IMR-90 (cell line): ENCODE data around the gene PTK6.

DNA sequence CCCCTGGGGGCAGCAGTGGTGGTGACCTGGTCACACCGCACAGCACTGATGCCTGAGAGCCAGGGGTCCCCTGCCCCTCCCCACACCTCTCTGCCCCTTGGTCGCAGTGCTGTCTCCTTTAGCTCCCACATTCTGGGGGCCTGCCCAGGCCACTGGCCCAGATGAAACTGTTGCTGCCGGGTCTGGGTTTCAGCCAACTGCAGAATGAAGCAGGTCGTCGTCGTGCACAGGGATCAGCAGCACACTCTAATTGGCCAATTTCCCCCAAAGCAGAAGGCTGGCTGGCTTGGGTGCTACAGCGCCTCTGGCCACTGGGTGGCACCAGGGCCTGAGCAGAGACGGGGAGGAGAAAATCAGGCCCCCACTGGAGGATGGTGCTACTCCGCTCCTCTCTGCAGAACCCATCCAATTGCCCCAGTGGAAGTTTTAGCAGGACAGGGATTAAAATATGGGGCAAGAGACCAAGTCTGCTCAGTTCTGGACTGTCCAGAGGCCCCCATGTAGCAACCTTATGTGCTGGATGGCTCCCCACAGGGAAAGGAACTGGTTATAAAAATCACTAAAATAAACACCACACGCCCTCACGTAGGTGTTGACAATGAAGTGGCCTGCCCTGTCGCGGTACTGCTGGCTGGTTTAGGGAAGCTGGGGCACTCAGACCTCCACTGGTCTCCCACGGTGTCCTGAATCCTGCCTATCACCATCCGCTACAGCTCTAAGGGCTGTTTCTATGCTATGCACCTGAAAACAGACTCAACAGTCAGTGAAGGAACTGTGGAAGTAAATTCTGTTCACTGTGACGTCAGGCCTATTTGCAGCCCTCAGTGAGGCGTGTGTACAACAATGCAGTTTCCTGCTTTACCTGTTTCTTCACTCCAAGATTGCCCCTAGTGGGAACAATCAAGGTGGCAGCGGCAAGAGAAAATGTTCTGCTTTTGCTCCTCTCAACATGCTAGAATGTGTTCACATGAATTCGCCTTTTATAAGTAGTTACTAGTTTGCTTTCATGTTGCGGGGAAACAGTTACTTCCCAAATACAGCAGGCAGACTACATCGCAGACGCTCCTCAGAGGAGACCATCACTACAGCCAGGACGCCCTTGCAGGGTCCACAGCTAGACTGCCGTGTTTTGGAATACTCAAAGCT is 25.8 kb downstream of the DIDO1 start:
- RRBS: no CpG with 5 or more reads among the region's 24 CpGs
CAGE:
- cytosol, long polyA plus RNA: no peak
- long polyA plus RNA: no peak
- nucleus, long polyA plus RNA: no peak

GRCh38 chr20:62927852-62928941 is 1.9 kb upstream of the DIDO1 start:
- RRBS: no CpG with 5 or more reads among the region's 17 CpGs
CAGE:
- cytosol, long polyA plus RNA: no peak
- long polyA plus RNA: no peak
- nucleus, long polyA plus RNA: no peak

DNA sequence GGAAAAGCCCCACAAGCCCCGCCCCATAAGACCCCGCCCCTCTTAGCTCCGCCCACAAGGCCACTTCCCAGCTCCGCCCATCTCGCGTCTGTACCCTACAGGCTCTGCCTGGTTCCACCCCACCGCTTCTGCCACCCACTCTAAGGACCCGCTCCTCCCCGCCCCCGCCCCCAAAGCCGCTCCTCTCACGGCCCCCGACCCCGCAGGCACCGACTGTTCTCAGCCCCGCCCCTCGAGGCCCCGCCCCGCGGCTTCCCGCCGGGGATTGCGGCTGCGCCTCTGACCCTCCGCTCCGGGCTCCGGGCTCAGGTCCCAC is 65.0 kb upstream of the BHLHE23 start:
- RRBS: 7% methylated on average over 1 of the region's 27 CpGs
CAGE:
- cytosol, long polyA plus RNA: no peak
- long polyA plus RNA: no peak
- nucleus, long polyA plus RNA: no peak

DNA sequence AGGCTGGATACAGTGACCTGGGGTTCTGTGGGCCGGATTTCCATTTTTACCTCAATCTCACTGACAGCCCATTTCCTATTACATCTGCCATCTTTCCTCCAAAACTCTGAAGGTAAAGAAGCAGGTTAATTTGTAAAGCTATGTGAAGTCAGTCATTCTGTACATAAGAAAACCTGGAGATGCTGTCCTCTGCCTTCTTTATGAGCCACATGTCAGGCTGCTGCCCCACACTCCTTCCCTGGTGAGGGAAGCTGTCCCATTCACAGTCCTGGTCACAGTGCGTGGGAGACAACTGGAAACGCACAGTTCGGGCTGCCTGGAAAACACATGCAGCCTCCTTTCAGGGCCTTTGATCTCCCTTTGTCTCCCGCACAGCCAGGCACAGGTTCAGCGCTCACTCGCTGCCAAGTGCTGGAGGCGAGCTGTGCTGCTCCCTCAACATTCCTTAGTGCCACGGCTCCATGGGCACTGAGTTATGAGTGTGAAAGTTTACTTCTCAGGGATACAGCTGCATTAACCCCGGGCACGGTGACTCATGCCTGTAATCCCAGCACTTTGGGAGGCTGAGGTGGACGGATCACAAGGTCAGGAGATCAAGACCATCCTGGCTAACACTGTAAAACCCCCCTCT is 9.1 kb downstream of the YTHDF1 start:
- RRBS: 97% methylated on average over 1 of the region's 12 CpGs
CAGE:
- cytosol, long polyA plus RNA: no peak
- long polyA plus RNA: no peak
- nucleus, long polyA plus RNA: no peak

- RRBS: no CpG with 5 or more reads among the region's 11 CpGs
CAGE:
- cytosol, long polyA plus RNA: no peak
- long polyA plus RNA: no peak
- nucleus, long polyA plus RNA: no peak
These were observed 656 bp upstream of the ARFGAP1 start for GRCh38 chr20:63272037-63272277.

DNA sequence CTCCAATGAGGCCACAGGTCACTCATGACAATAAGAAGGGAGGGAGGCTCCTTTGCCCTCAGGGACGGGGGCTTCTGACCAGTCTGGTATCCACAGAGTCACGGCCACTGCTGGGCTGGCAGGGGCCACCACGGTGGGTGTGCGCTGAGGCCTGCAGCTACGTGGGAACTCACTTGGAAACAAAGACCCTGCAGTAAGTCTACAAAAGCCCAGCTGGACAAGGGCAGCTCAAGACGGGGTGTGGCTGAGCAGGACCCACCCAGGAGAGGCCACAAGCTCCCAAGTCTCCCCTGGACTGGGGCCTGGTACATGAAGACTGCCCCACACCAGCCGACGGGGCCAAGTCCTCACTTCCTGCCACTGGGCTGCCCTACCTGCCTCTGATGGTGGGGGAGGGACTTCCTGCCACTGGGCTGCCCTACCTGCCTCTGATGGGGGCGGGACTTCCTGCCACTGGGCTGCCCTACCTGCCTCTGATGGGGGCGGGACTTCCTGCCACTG is 48.3 kb upstream of the CHRNA4 start:
- RRBS: no CpG with 5 or more reads among the region's 10 CpGs
CAGE:
- cytosol, long polyA plus RNA: no peak
- long polyA plus RNA: no peak
- nucleus, long polyA plus RNA: no peak

DNA sequence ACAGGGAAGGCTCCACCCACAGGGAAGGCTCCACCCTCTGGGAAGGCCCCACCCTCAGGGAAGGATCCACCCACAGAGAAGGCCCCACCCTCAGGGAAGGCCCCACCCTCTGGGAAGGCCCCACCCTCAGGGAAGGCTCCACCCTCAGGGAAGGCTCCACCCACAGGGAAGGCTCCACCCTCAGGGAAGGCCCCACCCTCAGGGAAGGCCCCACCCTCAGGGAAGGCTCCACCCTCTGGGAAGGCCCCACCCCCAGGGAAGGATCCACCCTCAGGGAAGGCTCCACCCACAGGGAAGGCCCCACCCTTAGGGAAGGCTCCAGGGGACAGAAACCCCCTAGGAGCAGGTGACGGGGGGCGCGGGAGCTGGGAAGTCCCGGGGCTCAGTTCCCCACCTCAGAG is 39.9 kb downstream of the KCNQ2 start:
- RRBS: no CpG with 5 or more reads among the region's 4 CpGs
CAGE:
- cytosol, long polyA plus RNA: no peak
- long polyA plus RNA: no peak
- nucleus, long polyA plus RNA: no peak

DNA sequence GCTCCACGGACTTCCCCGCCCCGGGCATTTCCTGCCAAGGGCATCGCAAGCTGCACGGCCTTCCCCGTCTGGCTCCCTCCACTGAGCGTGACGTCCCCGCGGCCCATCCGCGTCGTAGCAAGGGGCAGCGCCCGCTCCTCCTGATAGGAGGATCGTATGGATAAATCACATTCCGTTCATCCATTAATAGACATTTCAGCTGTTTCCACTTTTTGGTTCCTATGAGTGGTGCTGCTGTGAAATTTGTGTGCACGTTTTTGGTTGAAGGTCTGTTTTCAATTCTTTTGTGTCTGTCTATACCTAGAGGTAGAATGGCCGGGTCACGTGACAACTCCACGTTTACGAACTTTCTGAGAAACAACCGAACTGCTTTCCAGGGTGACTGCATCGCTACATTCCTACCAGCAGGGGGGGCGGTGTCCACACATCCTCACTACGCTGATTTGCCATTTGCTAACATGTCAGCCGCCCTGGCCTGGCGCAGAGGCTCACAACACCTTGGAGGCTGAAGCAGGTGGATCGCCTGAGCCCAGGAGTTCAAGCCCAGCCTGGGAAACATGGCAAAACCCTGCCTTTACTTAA is 37.7 kb downstream of the KCNQ2 start:
- RRBS: no CpG with 5 or more reads among the region's 29 CpGs
CAGE:
- cytosol, long polyA plus RNA: no peak
- long polyA plus RNA: no peak
- nucleus, long polyA plus RNA: no peak

DNA sequence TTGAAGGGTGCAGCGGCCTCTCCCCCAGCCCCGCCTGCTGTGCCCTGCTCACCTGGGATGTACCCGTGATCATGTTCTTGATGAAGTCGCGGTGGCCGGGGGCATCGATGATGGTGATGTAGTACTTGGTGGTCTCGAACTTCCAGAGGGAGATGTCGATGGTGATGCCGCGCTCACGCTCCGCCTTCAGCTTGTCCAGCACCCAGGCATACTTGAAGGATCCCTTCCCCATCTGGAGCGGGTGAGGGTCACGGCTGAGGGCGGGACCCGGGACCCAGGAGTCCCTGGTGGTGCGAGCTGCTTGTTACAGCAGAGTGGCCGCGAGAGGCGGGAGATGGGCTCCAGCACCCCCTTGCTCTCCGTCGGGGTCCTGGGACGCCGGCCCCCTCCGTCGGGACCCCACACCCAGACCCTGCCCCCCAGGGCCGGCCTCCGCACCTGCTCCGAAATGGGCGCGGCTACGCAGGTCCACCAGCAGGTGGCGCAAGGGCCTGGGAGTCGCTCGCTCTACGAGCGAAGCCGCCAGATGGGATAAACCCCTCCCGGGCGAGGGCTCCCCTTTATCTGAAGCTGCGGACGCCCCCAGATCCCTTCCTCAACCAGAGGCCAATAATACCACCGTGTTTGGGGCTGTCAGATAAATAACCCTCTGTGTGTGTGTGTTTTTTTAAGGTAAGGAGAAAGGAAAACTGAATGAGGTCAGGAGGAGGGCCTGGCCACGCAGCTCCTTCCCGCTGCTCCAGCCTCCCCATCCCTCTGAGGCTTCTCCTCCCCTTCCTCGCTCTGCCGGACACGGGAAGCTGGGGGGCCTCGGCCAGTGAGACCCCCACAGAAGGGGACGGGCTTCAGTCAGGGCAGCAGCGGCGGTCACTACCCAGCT is 2.8 kb downstream of the EEF1A2 start:
- RRBS: 9% methylated on average over 9 of the region's 53 CpGs
CAGE:
- cytosol, long polyA plus RNA: no peak
- long polyA plus RNA: no peak
- nucleus, long polyA plus RNA: no peak

DNA sequence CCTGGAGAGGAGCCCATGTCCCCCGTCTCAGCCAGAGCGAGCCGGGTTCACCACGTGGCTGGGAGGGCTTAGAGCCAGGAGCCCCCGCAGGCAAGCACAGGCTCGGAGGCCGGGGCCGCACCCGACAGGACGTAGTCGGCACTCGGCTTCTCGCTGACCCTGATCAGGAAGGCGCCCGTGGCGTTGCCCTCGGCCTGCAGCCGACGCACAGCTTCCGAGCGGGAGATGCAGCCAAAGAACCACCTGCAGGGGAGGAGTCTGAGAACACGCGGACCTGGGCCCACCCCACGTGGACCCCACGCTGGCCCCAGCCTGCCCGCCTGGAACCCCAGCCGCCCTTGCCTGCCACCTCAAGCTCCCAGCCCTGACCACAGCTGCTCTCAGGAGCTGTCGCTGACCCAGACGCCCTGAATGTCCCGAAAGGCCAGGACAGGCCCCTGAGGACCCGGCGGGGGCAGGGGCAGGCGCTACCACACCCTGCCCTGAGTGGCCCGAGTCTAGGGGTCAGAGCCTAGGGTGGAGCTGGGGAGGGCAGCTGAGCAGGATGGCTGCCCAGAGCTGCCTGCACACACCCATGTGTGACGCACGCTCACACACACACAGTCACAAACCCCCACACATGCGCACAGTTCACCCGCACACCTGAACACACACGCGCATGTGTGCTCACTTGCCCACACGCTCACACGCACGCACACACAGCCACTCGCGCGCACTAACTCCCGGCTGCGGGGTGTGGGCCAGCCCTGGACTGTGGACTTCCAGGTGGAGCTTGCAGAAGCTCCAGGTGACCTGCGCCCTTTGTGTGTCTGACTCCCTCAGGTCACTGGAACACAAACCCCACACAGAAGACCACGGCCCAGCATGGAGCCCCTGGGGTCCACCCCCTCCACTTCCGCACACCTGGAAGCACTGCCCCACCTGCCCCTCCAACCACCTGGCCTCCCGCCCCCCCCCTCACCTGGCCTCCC is 2.1 kb downstream of the PTK6 start:
- RRBS: 14% methylated on average over 5 of the region's 52 CpGs
CAGE:
- cytosol, long polyA plus RNA: no peak
- long polyA plus RNA: no peak
- nucleus, long polyA plus RNA: no peak

- RRBS: 78% methylated on average over 8 of the region's 30 CpGs
CAGE:
- cytosol, long polyA plus RNA: no peak
- long polyA plus RNA: no peak
- nucleus, long polyA plus RNA: no peak
These were observed at the start of gene PTK6 for GRCh38 chr20:63537140-63537628. PTK6 (minus strand) TSS chr20:63537376.

GRCh38 chr20:63545090-63545902 is 2.3 kb downstream of the SRMS start:
- RRBS: 38% methylated on average over 6 of the region's 24 CpGs
CAGE:
- cytosol, long polyA plus RNA: no peak
- long polyA plus RNA: no peak
- nucleus, long polyA plus RNA: no peak

- RRBS: no CpG with 5 or more reads among the region's 23 CpGs
CAGE:
- cytosol, long polyA plus RNA: no peak
- long polyA plus RNA: no peak
- nucleus, long polyA plus RNA: no peak
These were observed 9.0 kb upstream of the HELZ2 start for GRCh38 chr20:63582941-63583562.

- RRBS: no CpG with 5 or more reads among the region's 13 CpGs
CAGE:
- cytosol, long polyA plus RNA: no peak
- long polyA plus RNA: no peak
- nucleus, long polyA plus RNA: no peak
These were observed 14.1 kb upstream of the HELZ2 start for GRCh38 chr20:63588074-63588648.

GRCh38 chr20:63695179-63696112 is 1.0 kb upstream of the TNFRSF6B start:
- RRBS: 97% methylated on average over 5 of the region's 30 CpGs
CAGE:
- cytosol, long polyA plus RNA: no peak
- long polyA plus RNA: no peak
- nucleus, long polyA plus RNA: no peak

DNA sequence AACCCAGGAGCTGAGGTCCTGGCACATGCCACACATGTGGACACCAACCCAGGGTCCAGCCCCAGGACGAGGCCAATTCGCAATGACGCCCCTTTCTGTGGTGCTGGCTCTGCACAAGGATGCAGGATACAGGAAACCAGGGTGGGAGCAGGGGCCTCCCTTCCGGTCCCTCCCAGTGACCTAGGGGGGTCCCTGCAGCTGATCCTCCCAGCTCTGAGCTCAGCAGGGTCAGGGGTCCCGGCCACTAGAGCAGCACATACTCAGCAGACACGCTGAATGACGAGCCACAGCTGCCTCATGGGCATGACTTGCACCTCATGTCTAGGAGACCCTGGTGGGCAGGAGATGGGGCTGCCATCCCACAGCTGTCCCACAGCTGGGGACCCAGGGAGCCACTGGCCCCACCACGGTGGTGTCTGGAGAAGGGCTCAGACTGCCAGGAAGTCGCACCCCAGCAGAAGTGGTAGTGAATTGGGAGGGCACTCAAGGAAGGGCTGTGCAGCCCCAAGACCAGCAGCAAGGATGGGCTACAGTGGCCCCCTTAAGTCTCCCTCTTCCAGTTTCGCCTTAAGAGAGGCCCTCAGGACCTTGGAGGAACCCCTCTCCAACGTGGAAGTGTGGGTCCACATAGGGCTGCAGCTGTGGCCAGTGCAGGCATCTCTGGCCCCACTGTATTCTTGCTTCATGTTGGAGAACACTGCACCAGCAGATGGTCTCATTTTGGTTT is 3.5 kb downstream of the ARFRP1 start:
- RRBS: 71% methylated on average over 2 of the region's 11 CpGs
CAGE:
- cytosol, long polyA plus RNA: no peak
- long polyA plus RNA: no peak
- nucleus, long polyA plus RNA: no peak

- RRBS: no CpG with 5 or more reads among the region's 10 CpGs
CAGE:
- cytosol, long polyA plus RNA: no peak
- long polyA plus RNA: no peak
- nucleus, long polyA plus RNA: no peak
These were observed 363 bp downstream of the LIME1 start for GRCh38 chr20:63736763-63737291.

GRCh38 chr20:63744098-63744900 is 4.7 kb downstream of the SLC2A4RG start:
- RRBS: 69% methylated on average over 5 of the region's 18 CpGs
CAGE:
- cytosol, long polyA plus RNA: no peak
- long polyA plus RNA: no peak
- nucleus, long polyA plus RNA: no peak

DNA sequence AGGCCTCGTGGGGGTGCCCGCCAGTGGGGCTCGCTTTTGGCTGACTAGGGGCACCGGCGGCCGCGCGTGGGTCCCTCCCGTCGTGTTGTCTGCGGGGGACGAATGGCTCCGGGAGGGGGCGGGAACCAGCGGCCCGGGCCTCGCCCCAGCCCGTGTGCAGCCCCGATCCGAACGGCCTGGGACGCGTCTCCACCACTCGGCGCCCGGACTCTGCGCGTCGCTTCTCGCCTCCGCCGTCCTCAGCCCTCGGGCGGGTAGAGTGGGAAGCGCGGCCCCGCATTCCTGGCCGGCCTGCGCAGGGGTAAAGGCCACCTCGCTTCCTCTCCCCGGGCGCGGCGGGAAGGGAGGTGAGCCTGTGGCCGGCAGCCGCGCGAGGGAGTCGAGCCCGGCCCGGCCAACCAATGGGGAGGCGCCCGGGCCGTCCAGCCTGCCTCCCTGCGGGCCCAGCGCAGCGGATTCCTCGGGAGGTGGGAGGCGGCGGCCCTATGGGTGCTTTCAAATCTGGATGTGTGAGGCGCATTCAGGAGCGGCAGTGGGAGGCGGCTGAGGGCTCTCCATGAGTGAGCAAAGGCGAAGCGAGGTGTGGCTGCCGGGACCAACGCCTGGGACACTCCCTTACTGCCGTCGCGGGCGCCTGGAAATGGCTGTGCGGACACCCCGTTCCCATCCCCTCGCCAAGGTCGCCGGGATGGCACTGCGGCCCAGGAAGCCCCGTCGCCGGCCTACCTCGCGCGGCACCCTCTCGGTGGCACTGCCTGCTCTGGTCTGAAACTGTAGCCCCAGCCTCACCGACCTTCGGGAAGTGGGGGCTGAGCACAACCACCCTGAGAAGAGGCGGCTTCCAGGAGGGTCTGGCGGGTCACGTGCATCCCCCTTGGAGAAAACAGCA is 1.2 kb upstream of the ZBTB46 start:
- RRBS: 29% methylated on average over 43 of the region's 89 CpGs
CAGE:
- cytosol, long polyA plus RNA: no peak
- long polyA plus RNA: no peak
- nucleus, long polyA plus RNA: no peak

DNA sequence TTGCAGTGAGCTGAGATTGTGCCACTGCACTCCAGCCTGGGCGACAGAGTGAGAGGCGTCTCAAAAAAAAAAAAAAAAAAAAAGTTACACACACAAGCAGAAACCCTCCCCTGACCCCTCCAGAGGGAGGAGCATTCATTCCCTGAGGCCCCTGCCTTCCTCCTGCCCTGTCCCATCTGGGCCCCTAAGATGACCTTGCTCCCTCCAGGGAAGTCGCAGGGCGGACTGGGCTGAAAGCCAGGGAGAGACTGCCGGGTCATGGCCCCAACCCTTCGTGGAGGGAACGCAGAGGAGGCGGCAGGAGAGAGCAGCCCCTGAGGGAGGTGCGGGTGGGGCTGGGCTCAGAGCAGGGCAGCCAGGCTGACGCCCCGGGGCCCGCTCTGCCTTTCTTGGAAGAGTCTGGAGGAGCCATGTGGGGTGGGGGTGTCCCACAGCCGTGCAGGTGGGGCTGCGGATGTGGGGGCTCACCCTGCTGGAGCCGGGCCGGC is 15.0 kb upstream of the ZBTB46 start:
- RRBS: 20% methylated on average over 4 of the region's 16 CpGs
CAGE:
- cytosol, long polyA plus RNA: no peak
- long polyA plus RNA: no peak
- nucleus, long polyA plus RNA: no peak